Left common carotid artery plus branches (tissue), 1 donor: ENCODE measurements around the genes CMTM4 and PHAF1.

- PRO-cap = no peak
Observed at GRCh38 chr16:58726991-58727873, 6.9 kb downstream of the GOT2 start.

DNA sequence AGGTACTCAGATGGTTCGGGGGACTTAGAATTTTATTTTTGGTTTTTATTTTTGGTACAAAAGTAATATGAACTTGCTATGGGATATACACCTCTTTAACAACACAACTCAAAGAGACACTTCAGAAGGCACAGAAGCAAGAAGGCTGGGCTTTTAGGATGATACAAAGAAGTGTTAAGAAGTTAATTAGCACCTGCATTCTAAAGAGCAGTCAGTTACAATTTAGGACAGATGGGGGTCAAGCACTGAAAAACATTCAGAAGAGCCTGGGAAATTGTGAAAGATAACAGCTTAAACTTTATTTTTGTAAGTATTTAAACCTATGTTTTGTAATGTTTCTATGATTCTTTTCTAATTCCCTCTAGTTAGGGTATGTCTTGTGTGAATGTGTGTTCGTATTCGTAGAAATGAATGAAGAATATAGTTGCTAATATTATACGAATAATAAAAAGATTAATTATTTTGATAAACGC lies 163.4 kb downstream of the CDH8 start:
- PRO-cap = no peak

- PRO-cap = no peak
Observed at GRCh38 chr16:64864218-64864665, 257.6 kb downstream of the CDH11 start.

DNA sequence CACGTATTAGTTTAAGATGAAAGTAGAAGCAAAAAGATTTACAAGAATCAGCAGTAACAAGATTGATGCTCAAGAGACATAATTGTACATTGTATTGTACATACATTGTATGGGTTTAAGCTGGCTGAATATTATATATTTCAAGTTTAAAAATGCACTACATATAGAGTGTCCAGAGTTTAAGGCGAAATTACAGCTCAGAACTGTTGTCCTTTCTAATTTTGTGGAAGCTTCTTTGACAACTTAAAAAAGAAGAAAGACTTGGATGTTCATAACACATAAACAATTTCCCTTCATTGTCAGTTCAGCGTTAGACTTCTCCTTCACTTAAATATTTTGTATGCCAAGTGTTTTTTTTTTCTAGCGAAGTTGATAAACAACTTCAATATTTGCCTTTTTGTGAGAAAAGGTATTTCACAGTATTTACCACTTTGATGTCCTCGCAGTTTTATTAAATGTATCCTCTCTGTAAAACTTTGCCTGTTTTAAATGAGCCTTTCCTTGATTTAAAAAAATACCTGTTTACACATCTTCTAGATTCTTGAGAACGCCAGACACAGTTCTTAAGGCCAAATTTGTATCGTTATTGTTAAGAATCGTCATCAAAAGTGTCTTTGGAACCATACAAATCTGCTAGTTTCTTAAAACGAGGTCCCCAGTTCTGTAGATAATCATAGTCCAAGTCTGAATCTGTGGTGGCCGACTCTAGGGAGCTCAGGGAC lies 174.7 kb downstream of the CDH11 start:
- PRO-cap = no peak

DNA sequence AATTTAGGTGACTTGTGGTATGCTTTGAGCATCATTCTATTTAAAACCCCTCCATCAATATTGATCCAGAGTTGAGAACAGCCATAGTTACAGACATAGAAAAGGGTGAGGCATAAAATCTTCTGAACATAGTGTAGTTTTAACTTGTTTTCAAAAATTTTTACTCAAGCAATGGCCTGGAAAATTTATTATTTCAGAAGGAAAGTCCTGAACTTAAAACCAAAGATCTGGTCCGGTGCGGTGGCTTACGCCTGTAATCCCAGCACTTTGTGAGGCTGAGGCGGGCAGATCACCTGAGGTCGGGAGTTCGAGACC lies 66.0 kb upstream of the CDH11 start:
- PRO-cap = no peak

GRCh38 chr16:65249593-65250272 lies 127.9 kb upstream of the CDH11 start:
- PRO-cap = no peak

- PRO-cap = no peak
Observed at GRCh38 chr16:66502165-66503006, 47.5 kb downstream of the TK2 start.

GRCh38 chr16:66503007-66503436 lies 46.9 kb downstream of the TK2 start:
- PRO-cap = no peak

GRCh38 chr16:66551120-66551793 lies 1.1 kb upstream of the CKLF start:
- PRO-cap = no peak

DNA sequence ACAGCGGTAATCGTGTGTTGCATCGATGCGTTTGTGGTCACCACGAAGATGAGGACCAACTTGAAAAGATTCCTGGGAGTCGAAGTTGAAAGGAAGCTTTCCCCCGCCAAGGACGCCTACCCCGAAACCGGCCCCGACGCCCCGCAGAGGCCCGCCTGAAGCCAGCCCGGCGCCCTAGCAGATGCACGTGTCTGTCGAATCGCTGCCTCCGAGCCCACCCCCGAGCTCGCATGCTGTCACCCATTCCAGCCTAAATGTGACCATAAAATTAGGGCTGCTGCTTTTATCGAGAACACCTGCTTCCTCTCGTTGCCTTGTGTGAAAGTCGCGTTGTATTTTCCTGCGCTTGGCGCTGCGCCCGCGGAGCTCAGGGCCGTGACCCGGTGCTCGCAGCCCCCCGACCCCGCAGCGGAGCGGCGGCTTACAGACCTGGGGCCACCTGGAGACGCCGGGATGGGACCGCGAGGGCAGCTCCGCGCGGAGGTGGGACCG lies 374 bp upstream of the CMTM2 start:
- PRO-cap = no peak

DNA sequence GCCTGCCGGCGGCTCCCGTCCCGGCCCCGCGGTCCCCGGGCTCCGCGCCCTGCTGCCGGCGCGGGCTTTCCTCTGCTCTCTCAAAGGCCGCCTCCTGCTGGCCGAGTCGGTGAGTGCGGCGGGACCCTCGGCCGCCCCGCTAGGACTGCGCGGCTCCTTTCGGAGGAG lies 224 bp downstream of the CMTM3 start:
- PRO-cap = no peak

DNA sequence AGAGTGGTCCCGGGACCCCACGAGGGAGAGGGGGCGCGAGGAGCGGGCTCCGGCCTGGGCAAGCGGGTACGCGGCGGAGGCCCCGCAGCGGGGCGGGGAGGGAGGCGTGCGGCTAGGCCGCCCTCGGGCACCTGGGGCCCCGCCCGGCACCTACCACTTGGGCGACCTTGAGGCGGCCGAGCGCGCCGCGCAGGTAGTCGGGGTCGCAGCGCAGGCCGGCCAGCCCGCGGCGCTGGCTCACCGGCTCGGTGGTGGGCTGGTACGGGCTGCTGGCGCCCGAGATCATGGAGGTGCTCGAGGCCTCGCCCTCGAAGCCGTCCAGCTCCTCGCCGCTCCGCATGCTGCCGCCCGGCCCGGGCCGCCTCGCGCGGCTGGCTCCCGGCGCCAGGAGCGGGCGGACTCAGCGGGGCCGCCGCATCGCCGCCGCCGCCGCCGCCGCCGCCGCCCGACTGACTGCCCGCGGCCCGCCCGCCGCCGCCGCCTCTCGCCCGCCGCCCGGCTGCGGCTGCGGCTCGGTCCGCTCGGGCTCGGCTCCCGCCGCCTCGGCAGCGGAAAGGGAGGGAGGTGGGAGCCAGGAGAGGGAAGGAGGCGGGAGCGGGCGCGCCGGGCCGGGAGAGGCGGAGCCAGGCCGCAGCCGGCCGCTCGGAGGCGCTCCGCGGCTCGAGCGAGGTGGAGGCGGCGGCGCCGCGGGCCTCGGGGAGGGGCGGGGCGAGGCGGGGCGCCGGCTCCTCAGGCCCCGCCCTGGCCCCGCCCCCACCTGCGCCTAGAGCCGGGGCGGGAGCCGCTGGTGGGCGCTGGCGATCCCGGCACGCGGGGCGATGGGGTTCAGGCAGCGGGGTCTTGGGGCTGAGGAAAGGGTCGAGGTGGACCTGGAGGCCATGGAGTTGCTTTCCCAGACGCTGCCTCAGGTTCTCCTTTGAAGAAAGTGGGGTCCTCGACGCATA lies at the start of gene CMTM4:
CMTM4 (minus strand) TSS at position 558 of the 944 bp plus-strand sequence.
- PRO-cap = bidirectional peak, plus-strand start at position 766 of the sequence, minus-strand start at position 547 of the sequence

GRCh38 chr16:66743517-66743841 lies 7.9 kb downstream of the DYNC1LI2 start:
- PRO-cap = no peak

DNA sequence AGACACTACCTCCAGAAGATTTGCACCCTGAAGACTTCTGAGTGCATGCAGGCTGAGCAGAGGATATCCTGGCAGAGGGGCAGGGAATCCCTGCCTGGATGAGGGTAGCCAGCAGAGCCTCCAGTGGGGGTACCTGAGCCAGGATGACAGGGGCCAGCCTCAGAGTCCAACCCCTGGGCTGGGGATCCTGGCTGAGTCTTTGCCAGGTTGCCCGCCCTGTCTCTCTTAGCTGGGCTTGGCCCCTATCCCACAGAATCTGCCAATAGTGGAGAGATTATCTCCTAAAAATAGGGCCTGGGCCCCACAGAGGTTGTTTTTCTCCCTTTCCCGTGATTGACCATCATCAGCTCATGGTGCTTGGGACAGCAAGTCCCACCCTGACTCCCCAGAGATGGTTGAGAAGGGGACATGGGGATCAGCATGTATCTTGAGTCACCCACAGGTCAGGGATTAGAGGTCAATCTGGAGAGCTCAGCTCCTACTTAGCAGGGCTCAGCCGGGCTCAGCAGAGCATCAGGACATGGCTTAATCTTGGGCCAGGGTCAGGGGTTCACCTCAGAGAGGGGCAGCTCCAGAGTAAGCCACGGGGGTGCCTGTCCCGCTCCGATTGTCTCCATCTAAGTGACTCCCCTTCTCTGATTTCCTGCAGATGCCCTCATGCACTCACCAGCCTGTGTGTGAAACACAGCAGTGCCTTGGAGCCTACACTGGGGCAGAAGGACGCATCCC lies 11.6 kb downstream of the CDH16 start:
- PRO-cap = no peak

- PRO-cap = no peak
Observed at GRCh38 chr16:66926112-66926804, 923 bp upstream of the RRAD start.

DNA sequence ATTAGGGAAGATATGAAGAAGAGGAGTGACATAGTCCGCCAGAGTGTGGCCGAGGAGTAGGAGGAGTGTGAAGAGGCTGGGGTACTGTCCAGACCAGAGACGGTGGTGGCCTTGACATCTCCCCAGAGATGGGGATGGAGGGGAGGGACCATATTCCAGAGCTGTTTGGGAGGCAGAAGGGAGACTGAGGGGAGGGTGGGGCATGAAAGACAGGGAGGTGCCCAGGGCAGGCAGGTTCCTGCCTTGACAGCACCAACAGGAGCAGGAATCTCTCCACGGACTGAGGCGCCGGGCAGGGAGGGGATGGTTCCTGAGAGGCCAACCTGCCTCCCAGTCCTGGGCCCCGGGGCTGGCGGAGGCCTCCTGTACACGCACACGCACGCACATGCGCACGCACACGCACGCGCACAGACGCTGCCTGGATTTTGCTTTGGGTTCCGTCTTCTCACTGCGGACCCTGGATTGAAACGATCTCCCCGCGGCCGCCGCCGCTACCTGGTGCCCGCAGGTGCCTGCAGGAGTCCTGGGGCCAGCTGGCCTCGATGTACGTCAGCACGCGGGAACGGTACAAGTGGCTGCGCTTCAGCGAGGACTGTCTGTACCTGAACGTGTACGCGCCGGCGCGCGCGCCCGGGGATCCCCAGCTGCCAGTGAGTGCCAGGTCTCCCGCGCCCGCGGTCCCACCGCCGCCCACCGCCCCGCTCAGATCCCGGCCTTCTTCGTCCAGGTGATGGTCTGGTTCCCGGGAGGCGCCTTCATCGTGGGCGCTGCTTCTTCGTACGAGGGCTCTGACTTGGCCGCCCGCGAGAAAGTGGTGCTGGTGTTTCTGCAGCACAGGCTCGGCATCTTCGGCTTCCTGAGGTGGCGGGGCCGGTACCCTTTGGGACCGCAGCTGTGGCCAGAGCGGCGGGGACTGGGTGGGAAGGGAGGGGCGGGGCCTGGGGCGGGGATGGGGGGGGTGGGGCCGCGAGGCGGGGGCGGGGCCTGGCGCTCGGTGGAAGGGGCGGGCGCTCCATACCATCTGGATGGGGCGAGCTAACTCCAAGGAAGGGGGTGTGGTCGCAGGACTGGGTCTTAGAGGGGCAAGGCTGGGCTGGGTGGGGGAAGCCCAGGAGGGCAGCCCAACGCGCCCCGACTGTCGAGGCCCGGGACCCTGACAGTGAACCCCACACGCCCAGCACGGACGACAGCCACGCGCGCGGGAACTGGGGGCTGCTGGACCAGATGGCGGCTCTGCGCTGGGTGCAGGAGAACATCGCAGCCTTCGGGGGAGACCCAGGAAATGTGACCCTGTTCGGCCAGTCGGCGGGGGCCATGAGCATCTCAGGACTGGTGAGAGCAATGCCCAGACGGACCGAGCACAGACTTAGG lies 12.2 kb downstream of the CES4A start:
- PRO-cap = unidirectional peak, minus-strand start at position 813 of the sequence; unidirectional peak, minus-strand start at position 858 of the sequence; unidirectional peak, minus-strand start at position 915 of the sequence

GRCh38 chr16:67040479-67041340 lies 11.8 kb downstream of the CBFB start:
- PRO-cap = no peak

- PRO-cap = no peak
Observed at GRCh38 chr16:67109177-67110461, at the start of gene PHAF1. Gene PHAF1, plus strand, starts transcription at chr16:67109941.

- PRO-cap = no peak
Observed at GRCh38 chr16:67229113-67229887, 2.4 kb downstream of the TMEM208 start.

DNA sequence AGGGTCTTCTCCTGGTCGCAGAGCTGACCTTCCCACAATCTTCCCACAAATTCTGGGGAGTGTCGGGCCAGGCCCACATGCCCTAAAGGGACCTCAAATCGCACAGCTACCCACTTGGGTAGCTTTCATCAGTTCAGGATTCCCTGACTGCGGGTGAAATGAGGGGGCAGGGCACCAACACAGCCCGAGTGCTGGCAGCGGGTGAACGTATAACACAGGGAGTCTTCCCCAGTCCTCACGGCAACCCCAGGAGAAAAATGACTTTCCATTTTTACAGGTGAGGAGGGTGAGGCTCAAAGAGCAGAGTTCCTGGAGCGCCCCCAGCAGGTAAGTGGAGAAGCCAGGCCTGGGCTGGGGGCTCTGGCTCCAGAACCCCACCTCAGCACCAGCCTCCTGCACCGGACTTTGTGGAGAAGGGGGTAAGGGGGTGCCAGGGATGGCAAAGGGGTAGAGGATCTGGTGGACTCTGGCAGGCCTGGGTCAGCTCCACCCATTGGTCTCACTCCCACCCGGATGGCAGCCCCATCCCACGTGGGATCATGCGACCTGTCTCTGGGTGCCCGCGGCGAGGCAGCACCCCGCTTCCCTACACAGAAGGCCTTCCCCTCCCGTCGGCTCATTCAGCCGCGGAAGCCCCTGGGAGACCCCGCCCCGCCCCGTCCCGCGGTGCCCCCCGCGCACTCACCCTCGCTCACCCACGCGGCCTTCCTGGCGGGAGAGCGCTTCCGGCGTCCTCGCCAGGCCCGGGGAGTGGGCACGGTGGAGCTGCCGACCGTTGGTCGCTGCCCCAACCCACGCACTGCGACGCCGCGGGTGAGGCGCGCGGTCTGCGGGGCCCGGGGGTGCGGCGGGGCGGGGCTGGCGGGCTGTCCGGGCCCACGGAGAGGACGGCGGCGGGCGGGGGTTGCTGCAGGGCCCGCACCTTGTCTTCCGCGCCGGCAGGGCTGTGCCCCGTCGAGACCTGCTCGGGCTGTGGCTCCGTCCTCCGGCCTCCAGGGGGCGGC lies 566 bp upstream of the PLEKHG4 start:
- PRO-cap = no peak